Metanephros (tissue), 2 donors: ENCODE measurements around the genes ANKHD1 and HARS2.

- RAMPAGE, long total RNA, result no peak
Observed at GRCh38 chr5:139710669-139711694, 62.8 kb downstream of the CXXC5 start.

DNA sequence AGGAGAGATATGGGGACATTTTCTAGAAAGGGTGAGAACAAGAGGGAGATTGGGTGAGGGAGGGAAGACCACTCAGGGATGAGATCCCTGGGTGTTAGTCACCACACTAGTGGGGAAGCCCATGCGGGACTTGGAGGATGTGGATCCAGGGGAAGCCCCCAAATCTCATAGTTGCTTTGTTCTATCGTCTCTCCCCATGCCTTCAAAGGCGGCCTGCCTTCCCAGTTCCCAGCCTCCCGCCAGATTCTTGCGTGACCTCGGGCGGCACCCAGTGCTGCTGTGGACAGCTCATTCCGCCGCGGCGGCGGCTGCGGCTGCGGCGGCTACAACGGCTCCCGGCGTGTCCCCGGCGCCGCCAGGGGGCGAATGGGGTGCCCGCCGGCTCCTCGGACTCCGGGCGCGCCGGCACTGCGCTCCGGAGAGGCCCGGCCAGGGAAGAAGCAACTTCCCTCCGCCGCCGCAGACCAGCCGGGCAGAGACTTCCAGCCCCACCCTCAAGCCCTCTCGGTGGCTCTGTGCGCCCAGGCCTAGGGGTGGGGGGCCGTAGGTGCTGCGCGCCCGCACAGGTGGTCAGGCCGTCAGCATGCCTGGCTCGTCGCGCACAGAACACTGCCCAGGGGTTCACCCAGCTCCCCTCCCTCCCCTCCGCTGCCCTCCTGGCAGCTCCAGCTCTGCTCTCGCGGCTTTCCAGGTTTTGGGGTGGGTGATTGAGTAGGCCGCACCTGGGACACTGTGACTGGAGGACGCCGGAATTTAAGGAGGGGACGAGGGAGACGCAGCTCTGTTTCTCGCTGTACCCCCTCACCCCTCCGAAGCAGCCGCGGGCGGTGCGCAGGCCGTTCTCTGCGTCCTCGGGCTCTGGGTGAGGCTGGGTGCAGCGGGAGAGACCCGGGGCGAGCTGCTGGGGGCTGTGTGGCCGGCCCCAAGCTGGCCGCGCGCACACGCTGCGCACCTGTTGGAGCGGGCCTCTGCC, 20.2 kb downstream of the IGIP start:
- RAMPAGE, long total RNA, result no peak

GRCh38 chr5:140219641-140220063, 44.7 kb downstream of the CYSTM1 start:
- RAMPAGE, long total RNA, result no peak

GRCh38 chr5:140220513-140221151, 45.6 kb downstream of the CYSTM1 start:
- RAMPAGE, long total RNA, result no peak

GRCh38 chr5:140259268-140260110, 43.4 kb downstream of the PFDN1 start:
- RAMPAGE, long total RNA, result no peak

DNA sequence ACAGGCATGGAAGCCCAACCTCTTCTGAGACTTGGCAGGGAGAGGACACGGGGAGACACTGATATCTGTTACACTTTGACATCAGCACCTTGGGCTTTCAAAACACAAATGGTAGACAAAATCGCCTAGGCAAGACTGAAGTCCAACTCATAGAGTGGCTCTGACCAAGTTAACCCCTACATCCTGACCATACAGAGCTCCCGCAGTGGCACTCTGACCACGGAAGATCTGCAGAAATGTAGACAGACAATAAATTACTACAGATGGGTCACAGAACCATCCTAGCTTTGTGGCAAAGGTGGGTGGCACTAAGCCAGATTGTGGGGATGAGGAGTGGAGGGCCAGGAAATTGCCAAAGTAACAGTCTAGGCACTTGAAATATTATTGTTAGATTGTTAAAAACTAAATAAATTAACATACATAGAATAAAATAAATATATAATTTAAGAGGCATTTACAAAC, 13.1 kb downstream of the HBEGF start:
- RAMPAGE, long total RNA, result no peak

GRCh38 chr5:140344475-140345588, 1.6 kb downstream of the HBEGF start:
- RAMPAGE, long total RNA, result no peak

DNA sequence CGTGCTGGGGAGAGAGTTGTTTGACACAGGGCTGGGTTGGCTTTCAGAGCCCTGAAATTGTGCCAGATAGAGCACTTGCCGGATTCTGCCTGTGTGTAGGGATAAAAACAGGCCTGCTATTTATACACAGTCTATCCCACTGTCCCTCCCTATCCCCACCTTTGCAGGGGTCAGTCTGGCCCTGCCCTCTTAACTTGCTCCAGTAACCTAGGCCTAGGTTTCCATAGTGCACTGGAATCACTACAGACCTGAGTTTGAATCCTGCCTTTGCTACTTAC, 1.0 kb upstream of the HBEGF start:
- RAMPAGE, long total RNA, result no peak

GRCh38 chr5:140381443-140381647, 20.3 kb upstream of the ANKHD1 start:
- RAMPAGE, long total RNA, result no peak

DNA sequence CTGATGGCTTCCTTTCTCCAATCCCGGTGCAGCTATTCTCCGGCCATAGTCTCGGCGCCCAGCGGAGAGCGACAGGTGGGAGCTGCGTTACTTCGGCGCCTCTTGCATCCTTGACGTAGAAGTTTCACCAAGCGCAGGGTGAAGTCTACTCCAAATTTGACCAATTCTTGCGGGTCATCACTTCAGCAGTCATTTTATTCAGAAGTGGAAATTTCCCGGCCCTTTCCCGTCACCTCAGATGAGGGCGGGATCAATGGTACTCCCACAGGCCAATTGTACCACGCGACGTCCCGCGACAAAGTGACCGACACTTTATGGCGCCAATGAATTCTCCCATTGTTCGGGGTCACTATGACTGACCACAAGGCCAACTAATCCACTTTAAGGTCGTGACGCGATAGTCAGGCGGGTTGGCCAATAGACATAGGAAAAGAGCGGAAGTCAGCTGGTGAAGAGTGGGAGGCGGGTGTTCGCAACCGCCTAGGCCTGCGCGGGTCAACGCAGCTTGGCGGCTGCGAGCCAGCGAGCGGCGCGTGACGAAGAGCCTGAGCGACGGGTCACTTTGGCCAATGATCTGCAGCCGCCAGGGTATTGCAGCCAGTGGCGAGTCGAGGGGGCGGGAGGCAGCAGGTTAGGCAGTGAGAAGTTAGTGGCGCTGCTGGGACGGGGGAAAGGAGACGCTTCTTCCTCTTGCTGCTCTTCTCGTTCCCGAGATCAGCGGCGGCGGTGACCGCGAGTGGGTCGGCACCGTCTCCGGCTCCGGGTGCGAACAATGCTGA, at the start of gene ANKHD1:
TSS of gene ANKHD1 (plus strand) at position 638 of the 779 bp plus-strand sequence.
- RAMPAGE, long total RNA, result no peak

- RAMPAGE, long total RNA, result no peak
Observed at GRCh38 chr5:140401975-140402394, 352 bp downstream of the ANKHD1 start.

DNA sequence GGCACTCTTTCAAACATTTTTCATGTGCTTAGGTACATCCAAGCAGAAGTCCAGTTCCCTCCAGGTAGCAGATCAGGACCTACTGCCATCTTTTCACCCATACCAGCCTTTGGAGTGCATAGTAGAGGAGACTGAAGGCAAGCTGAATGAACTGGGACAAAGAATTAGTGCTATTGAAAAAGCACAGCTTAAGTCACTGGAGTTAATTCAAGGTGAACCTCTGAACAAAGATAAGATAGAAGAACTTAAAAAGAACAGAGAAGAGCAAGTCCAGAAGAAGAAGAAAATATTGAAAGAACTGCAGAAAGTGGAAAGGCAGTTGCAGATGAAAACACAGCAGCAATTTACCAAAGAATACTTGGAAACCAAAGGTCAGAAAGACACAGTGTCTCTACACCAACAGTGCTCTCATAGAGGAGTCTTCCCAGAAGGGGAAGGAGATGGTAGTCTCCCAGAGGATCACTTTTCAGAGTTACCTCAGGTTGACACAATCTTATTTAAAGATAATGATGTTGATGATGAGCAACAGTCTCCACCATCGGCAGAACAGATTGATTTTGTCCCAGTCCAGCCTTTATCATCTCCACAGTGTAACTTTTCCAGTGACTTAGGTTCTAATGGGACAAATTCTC, 50.9 kb upstream of the EIF4EBP3 start:
- RAMPAGE, long total RNA, result no peak

DNA sequence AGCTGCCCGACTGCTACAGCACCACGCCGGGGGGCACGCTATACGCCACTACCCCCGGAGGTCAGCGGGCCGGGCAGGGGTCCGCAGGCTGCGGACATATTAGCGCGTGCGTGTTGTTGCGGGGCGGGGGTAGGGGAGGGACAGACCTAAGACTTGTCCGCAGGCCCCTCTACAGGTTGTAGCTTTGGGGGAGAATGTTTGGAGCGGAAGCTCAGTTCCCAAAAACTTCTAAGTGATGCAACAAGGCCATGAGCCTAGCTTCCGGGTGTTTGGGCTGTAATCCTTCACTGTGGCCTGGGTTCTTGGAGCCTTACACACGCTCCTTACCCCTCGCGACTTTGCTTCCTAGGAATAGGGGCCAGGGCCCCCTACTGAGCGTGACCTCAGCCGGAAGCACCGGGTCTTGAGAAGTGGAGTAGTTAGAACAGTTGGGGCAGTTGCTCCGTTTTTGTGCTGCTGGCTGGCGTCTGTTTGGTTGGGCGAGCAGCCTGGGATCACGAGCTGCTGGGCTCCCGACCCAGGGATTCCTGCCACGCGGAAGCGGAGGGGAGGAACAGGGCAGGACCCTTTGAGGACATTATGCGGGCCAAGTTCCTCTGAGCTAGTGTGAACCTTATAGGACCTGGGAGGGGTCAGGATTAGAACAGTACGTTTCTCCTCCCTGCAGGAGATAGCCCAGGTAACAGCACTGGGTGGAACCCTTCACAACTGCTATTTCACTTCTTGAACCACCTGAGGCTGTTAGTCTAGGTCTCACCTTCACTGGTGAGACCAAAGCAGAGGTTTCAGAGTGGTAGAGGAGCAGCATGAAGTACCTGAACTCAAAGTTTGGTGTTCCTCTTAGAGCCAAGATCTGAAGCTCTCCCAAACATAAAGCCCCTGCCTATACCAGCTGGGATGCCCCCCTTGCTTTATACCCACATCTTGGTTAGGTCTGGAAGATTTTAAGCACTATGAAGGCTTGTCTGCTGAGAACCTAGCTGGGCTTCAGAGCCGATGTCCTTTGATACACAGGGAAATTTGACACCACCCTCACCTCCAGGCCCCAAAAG, 645 bp downstream of the EIF4EBP3 start:
- RAMPAGE, long total RNA, result no peak

DNA sequence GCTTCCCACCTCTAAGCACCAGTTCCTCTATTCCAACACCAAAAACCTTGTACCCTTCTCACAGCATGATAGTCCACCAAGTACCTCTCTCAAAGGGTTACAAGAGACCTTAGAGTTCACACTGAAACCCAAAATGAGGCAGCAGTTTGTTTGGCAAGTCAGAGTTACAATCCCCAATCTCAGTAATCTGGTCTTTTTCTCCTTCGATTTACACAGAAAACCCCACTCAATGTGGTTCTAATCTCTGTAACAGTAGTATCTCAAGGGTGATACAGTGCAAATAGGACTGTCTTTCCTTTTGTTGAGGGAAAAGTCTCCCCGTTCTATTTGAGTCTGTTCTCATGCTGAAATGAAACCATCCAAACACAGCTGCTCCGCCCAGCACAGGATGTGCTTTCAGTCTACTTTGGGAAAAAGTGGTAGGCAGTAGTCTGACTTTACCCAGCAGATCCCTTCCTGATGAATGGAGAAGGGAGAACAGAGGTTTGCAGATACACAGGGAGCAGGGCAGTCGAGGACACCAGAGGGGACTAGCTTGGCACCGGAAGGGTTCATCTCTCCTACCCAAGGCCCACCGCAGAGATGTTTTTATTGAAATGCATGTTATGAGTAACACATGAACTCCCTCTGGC, 2.6 kb downstream of the EIF4EBP3 start:
- RAMPAGE, long total RNA, result no peak

DNA sequence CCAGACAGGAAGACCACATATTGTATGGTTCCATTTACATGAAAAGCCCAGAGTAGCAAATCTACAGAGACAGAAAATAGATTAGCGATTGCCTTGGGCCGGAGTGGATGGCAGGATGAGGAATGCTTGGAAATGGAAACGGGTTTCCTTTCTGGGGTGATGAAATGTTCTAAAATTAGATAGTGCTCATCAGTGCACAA, 23.6 kb downstream of the SLC35A4 start:
- RAMPAGE, long total RNA, result no peak

DNA sequence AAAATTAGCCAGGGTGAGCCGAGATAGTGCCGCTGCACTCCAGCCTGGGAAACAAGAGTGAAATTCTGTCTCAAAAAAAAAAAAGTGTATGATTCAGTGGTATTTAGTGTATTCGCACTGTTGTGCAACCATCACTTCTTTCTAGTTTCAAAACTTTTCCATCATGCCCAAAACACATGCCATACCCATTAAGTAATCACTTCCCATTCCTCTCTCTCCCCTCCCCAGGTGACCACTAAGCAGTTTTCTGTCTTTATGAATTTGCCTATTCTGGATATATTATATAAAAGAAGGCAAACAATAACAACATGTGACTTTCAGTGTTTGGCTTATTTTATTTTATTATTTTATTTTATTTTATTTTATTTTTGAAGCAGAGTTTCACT, 30.0 kb downstream of the CD14 start:
- RAMPAGE, long total RNA, result no peak

DNA sequence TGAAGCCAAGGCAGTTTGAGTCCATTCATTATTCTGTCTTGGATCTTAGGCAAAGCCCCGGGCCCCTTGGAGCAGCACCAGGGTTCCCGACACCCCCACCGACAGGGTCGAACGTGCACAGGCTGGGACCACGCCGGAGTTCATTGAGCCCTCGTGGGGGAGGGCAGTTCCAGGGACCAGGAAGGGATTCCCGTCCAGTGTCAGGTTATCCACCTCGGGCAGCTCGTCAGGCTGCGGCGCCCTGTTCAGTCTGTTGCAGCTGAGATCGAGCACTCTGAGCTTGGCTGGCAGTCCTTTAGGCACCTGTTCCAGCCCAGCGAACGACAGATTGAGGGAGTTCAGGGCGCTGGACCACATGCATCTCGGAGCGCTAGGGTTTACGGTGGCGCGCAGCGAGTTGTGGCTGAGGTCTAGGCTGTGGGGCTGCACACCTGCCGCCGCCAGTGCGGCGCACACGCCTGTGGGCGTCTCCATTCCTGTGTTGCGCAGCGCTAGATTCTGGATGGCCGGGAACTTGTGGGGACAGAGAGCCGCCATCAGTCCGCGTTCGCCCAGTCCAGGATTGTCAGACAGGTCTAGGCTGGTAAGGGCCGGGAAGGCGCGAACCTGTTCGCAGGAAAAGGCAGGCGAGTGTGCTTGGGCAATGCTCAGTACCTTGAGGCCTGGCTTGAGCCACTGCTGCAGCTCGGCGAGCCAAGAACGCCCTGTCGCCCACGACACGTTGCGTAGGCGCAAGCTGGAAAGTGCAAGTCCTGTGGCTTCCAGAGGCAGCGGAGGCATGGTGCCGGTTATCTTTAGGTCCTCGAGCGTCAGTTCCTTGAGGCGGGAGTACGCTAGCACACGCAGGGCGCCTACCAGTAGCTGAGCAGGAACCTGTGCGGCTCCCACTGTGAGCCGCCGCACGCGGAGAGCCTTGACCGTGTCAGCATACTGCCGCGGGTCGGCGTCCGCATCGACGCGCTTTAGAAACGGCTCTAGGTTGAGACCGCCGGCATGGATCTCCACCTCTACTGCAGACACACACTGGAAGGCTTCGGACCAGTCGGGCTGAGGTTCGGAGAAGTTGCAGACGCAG, 827 bp downstream of the CD14 start:
- RAMPAGE, long total RNA, result no peak

DNA sequence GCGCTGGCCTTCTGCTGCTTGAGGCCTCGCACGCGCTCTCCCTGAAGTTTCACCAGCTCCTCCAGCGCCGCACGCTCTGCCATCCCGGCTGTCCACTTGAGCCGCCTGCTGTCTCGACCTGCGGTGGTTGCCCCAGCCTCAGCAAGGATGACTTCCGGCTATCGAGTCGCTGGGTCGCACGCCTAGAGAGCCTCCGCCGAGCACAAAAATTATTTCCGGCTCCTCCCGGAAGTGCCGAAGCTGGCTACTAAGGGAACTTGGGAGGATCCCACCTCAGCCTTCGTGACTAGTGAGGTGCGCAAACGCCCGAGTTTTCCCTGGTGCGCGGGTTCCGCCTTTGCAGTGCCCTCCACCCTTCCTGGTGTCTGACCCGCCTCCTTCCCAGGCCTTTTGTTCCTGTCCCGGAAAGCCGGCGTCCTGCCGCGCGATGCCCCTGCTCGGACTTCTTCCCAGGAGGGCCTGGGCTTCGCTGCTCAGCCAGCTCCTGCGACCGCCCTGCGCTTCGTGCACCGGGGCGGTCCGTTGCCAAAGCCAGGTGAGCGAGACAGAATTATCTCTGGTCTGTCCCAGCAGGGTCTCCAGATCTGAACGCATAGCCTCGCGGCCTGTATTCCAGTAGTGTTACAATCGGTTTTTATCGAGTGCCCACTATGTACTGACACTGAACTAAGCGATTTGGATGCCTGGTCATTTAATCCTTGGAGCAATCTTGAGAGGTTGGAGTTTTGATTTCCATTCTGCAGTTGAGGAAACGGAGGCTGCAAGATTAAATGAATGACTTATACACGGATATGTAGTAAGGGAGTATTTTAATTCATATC, at the start of gene HARS2:
TSS of gene HARS2 (plus strand) at position 234 of the 821 bp plus-strand sequence.
- RAMPAGE, long total RNA, result start-site peak on the minus strand centred at position 128 of the sequence, 44 bp wide, 166 and 101 reads in 2 replicates; start-site peak on the plus strand centred at position 254 of the sequence, 52 bp wide, 313 and 65 reads in 2 replicates

GRCh38 chr5:140701248-140701545, 950 bp downstream of the ZMAT2 start:
- RAMPAGE, long total RNA, result no peak

DNA sequence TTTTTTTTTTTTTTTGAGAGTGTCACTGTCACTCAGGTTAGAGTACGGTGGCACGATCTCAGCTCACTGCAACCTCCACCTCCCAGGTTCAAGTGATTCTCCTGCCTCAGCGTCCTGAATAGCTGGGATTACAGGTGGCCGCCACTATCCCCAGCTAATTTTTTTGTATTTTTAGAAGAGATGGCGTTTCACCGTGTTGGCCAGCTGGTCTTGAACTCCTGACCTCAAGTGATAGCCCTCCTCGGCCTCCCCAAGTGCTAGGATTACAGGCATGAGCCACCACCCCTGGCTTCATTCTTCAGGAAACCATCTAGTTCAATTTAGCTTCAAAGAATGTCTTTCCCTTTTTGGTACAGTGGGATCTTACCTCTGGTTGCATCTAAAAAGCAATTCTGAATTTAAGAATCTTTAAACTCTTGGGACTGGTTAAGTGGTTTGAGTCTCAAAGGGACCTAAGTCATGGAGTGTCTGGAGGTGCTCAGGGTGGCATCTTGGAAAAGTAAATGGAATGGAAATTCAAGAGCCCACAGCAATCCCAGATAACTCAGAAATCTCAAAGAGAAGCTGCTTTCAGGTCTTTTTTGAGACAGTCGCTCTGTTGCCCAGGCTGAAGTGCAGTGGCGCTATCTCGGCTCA, 8.0 kb downstream of the ZMAT2 start:
- RAMPAGE, long total RNA, result no peak